Rectum (tissue), 1 donor: ENCODE results near the genes NFE2L2, PDE11A and FKBP7.

GRCh38 chr2:177248488-177249874 is 15.5 kb downstream of the NFE2L2 start:
- PRO-cap: no peak

DNA sequence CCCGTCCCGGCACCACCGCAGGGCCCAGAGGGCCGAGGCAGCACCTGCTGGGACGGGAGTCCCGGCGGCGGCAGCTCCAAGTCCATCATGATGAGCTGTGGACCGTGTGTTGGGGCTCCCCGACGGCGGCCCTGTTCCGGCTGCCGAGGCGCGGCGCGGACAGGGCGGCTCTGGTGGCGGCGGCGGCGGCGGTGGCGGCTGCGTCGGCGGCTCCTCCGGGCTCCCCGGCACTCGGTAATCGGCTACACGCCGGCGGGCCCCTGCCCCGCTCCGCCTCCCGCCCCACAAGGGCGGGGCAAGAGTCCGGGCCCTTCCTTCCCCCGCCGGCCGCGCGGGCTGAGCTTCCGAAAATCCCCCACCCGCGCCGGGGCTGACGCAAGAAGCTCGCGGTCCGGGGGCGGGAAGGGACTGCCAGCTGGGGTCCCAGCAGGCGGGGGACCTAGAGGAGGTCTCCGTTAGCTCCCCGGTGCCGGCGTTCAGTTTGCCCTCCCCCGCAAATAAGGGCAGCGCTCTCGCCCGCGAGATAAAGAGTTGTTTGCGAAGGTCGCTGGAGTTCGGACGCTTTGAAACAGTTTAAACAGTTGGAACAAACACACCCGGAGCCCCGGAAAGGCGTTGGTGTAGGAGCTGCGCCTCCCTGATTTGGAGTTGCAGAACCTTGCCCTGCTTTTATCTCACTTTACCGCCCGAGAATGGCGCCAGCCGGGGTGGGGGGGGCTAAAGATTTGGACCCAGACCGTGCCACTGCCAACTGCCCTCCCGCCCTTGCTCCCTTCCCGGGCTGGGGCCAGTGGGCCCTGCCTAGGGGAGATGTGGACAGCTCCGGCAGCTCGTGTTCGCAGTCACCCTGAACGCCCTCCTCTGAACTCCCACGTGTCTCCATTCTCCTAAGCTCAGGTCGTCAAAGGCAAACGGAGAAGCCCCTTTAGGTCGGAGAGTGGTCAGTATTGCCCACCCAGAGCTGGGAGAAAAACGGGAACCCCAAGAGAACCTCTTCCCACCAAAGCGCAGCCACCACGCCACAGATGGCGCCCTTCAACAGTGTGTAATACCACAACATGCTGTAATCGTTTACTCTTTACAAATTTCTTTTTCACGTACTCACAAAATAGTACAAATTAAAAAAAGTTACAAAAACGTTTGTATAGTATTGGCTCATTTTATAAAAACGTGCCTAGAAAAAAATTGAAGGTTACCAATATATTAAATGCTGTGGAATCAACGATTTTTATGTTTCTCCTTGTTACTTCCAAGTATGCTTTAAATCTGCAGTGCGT is at the start of gene NFE2L2:
Gene NFE2L2, minus strand, starts transcription at position 240 of the 1,277 bp plus-strand sequence.
- PRO-cap: bidirectional peak, plus-strand start at position 378 of the sequence, minus-strand start at position 236 of the sequence; bidirectional peak, plus-strand start at position 728 of the sequence, minus-strand start at position 644 of the sequence; bidirectional peak, plus-strand start at position 804 of the sequence, minus-strand start at position 863 of the sequence; unidirectional peak, minus-strand start at position 1,027 of the sequence

- PRO-cap: no peak
Observed at GRCh38 chr2:177266226-177267176, 2.0 kb upstream of the NFE2L2 start.

DNA sequence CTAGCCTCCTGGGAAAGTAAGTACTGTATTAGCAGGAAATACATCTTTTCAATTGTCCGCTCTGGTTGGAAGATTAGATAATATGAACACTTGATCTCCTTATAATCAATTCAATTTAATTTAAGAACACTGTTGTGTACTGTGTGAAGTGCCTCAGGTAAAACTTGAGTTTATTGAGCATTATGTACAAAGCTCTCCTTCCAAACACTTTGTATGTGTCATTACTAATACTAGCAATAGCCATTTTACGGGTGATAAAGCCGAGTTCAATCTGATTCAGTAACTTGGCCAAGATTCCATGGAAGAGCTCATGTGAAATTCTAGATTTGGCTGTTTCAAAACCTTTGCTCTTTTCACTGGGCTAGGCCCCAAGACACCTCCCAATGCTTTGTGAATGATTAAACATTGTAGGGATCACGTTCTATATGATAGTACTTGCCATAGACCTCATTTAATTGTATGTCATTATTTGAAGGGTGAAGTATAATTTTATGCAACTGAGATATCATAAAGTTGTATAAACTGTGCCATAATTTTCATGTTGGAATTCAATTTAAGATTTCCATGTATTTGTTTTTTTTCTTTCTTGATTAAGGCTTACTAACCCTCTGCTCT is 8.9 kb upstream of the NFE2L2 start:
- PRO-cap: no peak

DNA sequence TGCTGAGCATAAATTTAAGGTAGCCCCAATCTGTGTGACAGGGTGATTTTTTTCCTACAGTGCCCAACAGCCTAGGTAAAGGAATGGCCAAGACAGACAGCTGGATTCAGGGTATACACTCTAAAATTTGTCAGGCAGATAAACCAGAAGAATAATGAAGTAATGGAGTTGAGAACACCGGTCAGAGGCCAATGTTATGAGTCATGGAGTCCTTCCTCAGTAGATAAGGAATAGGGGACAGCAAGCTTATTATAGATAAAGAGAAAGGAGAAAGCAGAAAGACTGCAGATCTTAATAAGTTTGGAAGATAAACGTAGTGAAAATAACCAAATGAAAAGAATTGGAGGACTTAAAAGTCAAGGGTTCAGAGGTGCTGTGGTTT is 63.5 kb upstream of the NFE2L2 start:
- PRO-cap: no peak

GRCh38 chr2:177553289-177553924 is 811 bp upstream of the TTC30B start:
- PRO-cap: no peak

DNA sequence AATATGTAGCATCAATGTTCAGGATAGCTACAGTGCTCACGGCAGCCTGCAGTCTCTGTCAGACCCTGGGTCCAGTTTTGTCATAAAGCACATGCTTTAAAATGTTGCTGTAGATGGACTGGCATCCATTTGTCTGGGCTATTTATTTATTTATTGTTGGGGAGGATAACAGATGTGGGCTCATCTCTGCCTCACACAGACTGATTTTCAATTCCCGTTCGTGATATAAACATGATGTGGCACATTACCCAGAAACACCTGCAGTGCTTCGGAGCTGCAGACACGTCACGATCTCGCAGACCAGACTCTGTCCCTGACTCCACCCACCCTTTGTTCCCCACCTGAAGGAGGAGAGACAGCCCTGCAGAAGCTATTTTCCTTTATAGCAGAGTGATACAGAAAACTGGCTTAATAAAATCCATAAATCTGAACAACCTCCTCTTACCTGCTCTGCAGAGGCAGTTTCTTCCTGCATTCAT is 7.7 kb upstream of the TTC30A start:
- PRO-cap: no peak

DNA sequence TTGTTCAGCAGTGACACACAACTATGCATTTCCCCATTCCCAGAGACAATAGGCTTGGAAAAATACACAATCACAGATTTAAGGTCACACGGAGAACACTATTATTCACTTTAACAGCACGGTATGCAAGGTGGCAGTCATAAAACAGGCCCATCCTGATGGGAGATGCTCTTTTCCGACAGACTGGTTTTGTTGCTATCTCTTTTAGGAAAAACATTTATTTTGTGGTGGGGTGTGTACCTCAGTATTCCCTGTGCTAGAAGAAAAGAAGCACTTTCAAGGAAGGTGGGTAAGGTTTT is 105.9 kb upstream of the TTC30A start:
- PRO-cap: no peak

DNA sequence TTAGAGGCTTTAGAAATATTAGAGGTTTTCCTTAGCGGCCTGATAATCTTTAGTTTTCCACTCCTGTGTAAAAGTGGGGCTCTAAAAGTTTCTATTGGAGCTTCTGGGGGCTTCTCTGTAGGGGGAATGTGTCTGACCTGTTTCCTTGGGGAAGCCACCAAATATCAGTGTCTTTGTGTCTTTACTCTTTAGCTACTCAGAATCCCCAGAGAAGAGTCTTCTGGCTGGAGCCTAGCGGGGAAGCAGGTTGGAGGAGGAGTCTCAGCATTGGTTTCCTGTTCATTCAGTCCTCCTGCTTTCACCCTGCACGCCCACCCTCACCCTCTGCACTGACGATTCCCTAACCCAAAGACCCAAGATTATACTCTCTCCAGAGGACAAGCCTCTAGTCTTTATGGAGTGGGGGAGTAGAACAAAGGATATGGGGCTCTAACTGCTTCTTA is 112.7 kb upstream of the TTC30A start:
- PRO-cap: no peak

DNA sequence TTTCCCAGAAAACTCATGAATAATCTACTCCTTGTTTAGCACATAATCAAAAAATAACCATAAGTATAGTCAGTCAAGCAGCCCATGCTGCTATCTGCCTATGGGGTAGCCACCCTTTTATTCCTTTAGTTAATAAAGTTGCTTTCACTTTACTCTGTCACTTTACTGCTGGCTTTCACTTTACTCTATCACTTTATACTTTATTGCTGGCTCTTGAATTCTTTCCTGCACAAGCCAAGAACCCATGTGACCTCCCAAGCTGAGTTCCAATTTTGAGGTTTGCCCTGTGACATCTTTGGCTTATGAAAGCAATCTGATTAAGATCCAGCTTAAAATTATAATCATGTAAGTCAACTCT is 165.9 kb upstream of the TTC30A start:
- PRO-cap: no peak

DNA sequence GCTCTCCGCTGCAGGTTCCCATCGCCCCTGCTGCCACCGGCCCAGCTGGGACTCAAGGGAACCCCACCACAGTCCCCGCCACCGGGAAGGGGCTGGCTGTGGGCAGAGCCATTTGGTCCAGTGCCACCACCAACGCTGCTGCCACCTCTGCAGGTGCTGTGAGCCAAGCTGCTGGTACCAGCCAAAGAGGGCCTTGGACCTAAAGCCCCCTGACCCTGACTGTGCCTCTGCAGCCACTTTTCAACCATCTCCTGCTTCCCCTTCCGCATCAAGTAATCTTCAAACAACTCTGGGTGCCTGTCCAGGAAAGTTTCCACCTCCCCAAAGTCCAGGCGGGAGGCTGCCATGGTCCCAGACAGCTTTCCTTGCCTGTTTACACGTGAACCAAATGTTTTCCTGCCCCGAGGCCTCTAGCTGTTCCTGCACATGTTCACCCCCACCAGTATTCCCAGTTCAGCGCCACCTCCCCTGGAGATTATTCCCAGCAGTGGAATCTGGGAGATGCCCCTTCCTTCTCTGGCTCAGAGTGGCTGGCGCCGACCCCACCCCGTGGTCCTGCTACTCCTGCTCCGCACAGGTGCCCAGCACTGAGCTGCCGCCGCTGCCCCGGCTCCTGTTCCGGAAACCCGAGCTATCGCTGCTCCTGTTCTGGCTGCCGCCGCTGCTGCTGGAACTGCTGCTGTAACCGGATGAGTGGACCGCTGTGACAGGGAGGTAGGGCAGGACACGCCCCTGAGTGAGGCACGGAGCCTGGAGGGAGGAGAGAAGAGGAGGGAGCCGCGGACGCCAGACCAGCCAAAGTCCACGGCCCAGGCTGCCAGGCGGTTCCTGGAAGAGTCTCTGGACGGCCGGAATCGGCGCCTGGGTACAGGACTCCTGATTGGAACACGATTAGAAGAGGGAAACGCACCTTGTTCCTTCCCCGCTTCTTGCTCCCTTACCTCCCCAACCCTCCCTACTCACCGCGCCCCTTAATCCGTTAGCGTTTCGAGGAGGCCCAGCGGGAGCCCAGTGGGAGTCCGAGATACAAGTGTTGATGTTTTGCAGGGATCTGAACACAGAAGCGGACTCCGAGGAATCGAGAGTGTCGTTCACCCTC is at the start of gene PDE11A:
Gene PDE11A, minus strand, starts transcription at position 687 of the 1,099 bp plus-strand sequence.
- PRO-cap: bidirectional peak, plus-strand start at position 820 of the sequence, minus-strand start at position 675 of the sequence

- PRO-cap: no peak
Observed at GRCh38 chr2:178441176-178441768, 9.7 kb downstream of the PRKRA start.

GRCh38 chr2:178478167-178478772 is at the start of gene FKBP7:
TSS of gene FKBP7 (minus strand) at chr2:178478600.
- PRO-cap: unidirectional peak, plus-strand start at chr2:178478232; bidirectional peak, plus-strand start at chr2:178478715, minus-strand start at chr2:178478549

- PRO-cap: no peak
Observed at GRCh38 chr2:178557682-178558694, 77.7 kb downstream of the PLEKHA3 start.

DNA sequence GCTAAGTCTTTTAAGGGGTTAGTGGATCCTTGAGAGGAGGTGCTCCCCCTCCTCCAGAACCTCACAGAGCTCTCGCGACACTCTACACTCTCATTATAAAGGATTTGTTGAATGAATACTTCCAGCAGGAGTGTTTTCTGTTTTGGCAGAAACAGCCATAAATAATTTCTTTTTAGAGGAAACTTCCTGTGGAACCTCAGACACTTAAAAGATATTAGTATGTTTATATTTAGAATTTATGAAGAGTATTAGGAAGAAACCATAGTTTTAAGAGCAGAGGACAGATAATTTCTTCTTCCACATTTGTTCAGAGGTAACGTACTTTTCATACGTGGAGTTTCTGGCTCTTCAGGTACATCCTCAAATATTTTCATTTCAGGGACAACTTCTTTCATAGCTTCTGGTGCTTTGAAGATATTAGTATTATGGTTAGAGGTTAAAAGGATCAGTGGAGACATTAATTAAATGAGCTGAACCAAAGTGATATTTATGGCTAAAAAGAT is 142.1 kb downstream of the TTN start:
- PRO-cap: no peak

DNA sequence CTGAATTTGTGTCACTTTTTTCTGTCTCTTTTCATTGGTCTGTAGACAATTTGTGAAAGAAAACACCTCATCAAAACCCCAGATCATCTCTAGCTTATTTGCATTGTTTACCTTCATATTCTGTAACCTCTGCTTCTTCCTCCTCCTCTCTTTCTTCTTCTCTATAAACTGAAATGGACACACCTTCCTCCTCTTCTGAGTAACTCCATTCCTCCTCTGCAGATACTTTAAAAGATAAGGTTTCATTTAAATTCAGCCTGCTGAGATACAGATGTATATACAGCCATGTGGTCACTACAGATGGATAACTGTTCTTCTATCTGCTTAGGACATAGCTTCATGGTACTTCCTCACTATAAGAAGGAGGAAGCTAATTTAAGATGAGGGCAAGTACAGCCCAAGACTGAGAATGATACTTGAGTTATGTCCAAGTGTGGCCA is 119.2 kb downstream of the TTN start:
- PRO-cap: no peak

- PRO-cap: no peak
Observed at GRCh38 chr2:178715215-178716017, 91.8 kb downstream of the TTN start.

GRCh38 chr2:178756084-178756445 is 51.2 kb downstream of the TTN start:
- PRO-cap: no peak

- PRO-cap: no peak
Observed at GRCh38 chr2:178865063-178865561, 57.9 kb upstream of the TTN start.

DNA sequence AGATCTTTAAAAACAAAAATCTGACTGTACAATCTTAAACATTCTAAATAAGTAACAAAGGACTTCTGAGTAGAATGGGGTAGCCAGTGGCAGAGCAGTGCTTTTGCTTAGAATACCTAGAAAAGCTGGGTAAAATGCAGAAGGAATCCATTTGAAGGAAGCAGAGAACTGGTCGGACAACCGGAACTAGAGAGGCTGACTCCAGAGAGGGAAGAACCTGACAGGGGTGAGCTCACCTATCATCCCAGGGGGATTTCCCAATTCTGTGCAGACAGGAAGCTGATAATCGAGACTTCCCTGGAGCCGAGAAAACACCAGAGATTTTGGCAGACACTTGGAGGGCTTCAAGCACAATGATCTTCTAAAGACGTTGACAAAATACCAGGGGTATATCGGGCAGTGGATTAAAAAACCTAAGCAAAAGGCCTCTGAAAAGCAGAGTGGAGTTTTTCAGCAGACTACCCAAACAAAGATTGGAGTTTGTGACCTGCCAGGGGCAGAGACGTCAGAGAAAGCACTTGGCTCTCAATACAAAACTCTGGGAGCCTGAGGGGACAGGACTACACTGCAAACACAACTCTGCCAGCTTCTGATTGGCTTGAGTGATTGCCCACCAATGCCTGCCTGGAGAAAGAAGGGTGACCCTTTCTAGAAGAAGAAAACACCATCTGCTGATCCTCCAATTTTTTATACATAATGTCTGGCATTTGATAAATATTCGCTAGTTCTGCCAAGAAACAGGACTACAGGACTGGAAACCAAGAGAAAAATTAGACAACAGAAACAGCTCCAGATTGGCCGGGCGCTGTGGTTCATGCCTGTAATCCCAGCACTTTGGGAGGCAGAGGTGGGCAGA is 67.5 kb upstream of the TTN start:
- PRO-cap: no peak